ENCODE data around the genes TRPC4AP, GDF5 and ERGIC3.

DNA sequence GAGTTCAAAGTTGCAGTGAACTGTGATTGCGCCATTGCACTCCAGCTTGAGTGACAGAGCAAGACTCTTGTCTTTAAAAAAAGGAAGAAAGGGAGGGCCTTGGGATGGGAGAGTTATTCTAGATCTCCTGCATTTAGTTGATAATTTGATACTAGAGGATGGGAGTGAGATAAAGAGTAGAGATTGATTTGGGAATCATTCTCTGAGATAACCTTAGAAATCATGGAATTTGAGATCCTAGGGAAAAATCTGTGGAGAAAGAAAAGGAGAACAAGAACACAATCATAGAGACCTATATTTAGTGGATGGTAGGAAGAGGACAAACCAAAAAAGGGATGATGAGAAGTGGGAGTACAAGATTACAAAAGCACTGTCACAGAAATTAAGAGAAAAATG is 68.3 kb downstream of the ITCH start:
- RRBS = no CpG with 5 or more reads among the region's 1 CpG

- RRBS = no CpG with 5 or more reads among the region's 4 CpGs
These were observed 71.1 kb downstream of the ITCH start for GRCh38 chr20:34433953-34434817.

GRCh38 chr20:34558088-34558215 is 566 bp upstream of the MAP1LC3A start:
- RRBS = no CpG with 5 or more reads among the region's 2 CpGs

DNA sequence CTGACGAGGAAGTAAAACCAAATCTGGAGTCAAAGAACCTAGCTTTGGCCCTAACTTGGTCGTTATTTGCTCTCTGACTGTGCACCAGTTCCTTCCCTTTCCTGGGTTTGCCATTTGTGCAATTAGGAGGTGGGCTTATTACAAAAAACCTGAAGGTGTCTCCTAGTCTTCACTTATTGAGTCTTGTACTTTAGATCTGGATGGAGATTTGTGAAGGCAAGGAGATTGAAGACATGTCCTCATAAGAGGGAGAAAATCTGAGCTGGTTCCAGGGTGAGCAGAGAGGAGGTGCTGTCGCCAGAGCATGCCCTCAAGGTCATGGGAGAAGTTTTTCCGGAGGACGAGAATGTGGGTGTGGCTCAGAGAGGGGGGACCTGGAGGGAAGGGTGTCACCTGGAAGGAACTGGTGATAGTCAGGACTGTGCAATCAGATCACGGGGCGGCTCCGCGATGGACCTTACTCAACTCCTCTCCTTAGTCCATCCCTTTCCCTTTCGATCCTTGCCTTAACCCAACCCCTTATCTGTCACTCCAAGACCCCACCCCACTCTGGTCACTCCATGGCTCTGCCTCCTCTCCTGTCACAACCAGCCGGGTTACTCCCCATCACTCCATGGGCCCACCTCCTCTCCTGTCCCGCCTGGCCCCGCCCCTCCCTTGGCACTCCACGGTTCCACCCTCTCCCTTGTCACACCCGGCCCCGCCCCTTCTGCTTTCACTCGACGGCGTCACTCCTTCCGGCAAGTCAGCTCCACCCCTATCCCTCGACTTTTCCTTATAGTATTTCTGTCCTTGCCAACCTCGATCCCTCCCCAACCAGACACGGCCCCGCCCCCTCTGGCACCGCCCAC is 528 bp upstream of the ACSS2 start:
- RRBS = 3% methylated on average over 3 of the region's 25 CpGs

- RRBS = no CpG with 5 or more reads among the region's 1 CpG
These were observed 12.1 kb downstream of the ACSS2 start for GRCh38 chr20:34888477-34888908.

GRCh38 chr20:34897670-34898604 is 21.5 kb downstream of the ACSS2 start:
- RRBS = no CpG with 5 or more reads among the region's 13 CpGs

- RRBS = no CpG with 5 or more reads among the region's 1 CpG
These were observed 38.7 kb downstream of the GSS start for GRCh38 chr20:34916825-34917294.

- RRBS = no CpG with 5 or more reads among the region's 2 CpGs
These were observed 2.5 kb downstream of the GSS start for GRCh38 chr20:34953047-34953549.

GRCh38 chr20:35092217-35093327 is at the start of gene TRPC4AP:
Gene TRPC4AP (minus strand): TSS chr20:35092807.
- RRBS = 3% methylated on average over 24 of the region's 89 CpGs

DNA sequence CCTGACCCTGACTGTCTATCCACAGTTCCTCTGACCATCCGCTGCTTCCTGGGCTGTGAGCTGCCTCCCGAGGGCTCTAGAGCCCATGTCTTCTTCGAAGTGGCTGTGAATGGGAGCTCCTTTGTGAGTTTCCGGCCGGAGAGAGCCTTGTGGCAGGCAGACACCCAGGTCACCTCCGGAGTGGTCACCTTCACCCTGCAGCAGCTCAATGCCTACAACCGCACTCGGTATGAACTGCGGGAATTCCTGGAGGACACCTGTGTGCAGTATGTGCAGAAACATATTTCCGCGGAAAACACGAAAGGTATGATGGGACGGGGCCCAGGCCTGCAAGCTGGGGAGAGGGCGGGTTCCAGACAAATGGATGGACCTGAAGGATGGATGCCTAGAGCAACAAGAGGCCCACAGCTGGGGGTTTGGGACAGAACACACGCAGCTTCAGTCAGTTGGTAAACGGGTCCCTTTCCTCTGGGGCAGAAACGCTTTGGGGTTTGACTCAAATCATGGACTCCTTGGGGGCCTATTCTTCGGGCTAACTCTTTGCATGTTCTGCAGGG is 4.3 kb downstream of the PROCR start:
- RRBS = no CpG with 5 or more reads among the region's 18 CpGs

- RRBS = no CpG with 5 or more reads among the region's 4 CpGs
These were observed 25.6 kb downstream of the MMP24 start for GRCh38 chr20:35251972-35252549.

GRCh38 chr20:35308146-35308760 is 16.0 kb upstream of the FAM83C start:
- RRBS = no CpG with 5 or more reads among the region's 8 CpGs

DNA sequence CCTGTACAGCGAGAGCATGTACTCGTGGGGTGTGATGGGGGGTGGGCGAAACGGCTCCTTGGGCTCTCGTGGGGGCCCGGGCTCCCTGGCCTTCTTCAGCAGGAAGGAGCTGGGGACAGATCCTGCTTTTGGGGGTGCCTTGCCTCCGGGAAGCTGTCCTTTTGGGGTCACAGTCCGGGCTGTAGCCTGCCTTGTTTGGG is 733 bp downstream of the GDF5 start:
- RRBS = 90% methylated on average over 3 of the region's 8 CpGs

DNA sequence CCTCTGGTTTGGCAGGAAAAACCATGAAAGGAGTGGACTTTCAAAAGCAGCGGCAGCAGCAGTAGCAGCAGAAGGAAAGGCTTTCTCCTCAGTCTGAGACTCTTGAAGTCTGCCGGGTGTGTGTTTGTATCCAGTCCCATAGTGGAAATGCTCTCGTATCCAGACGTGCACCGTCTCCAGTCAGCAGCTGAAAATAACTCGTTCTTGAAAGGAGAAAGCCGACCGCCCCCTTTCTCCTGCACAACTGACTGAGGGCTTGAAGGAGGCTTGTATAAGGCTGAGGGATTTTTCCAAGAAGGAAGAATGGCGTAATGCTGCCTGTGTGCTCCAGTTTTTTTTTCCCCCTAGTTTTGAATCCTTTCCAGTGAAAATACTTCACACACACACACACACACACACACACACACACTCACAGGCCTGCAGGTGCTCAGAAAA is at the start of gene GDF5:
Gene GDF5, minus strand, starts transcription at position 246 of the 435 bp plus-strand sequence.
- RRBS = no CpG with 5 or more reads among the region's 9 CpGs

GRCh38 chr20:35490323-35491384 is 35.3 kb downstream of the CEP250 start:
- RRBS = no CpG with 5 or more reads among the region's 10 CpGs

DNA sequence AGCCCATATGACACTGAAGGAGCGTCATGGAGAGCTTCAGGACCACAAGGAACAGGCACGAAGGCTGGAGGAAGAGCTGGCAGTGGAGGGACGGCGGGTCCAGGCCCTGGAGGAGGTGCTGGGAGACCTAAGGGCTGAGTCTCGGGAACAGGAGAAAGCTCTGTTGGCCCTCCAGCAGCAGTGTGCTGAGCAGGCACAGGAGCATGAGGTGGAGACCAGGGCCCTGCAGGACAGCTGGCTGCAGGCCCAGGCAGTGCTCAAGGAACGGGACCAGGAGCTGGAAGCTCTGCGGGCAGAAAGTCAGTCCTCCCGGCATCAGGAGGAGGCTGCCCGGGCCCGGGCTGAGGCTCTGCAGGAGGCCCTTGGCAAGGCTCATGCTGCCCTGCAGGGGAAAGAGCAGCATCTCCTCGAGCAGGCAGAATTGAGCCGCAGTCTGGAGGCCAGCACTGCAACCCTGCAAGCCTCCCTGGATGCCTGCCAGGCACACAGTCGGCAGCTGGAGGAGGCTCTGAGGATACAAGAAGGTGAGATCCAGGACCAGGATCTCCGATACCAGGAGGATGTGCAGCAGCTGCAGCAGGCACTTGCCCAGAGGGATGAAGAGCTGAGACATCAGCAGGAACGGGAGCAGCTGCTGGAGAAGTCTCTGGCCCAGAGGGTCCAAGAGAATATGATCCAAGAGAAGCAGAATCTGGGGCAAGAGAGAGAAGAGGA is 25.4 kb downstream of the C20orf173 start:
- RRBS = no CpG with 5 or more reads among the region's 15 CpGs

GRCh38 chr20:35541311-35542740 is at the start of gene ERGIC3:
Gene ERGIC3 (plus strand): TSS chr20:35542078.
- RRBS = 3% methylated on average over 7 of the region's 71 CpGs

GRCh38 chr20:35711590-35711904 is 12.3 kb downstream of the ROMO1 start:
- RRBS = no CpG with 5 or more reads among the region's 3 CpGs

DNA sequence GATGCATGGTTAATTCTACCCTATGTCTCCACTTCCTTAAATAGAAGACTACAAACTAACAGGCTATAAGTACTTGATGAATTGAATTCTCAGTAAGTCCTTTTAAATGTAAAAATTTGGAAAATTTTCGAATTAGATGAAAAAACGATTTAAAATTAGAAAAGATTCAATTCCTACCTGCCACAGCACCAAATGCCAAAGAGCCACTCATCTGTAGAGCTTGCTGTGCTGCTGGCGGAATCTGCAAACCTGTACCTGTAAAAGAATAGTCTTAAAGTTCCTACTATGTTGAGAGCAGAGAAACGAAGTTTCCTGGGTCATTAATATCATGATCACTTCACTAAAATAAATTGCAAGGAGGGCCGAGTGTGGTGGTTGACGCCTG is 13.6 kb downstream of the ROMO1 start:
- RRBS = no CpG with 5 or more reads among the region's 6 CpGs

Measured in SK-N-MC (cell line).